Measurements from ENCODE around the gene CFAP46.

DNA sequence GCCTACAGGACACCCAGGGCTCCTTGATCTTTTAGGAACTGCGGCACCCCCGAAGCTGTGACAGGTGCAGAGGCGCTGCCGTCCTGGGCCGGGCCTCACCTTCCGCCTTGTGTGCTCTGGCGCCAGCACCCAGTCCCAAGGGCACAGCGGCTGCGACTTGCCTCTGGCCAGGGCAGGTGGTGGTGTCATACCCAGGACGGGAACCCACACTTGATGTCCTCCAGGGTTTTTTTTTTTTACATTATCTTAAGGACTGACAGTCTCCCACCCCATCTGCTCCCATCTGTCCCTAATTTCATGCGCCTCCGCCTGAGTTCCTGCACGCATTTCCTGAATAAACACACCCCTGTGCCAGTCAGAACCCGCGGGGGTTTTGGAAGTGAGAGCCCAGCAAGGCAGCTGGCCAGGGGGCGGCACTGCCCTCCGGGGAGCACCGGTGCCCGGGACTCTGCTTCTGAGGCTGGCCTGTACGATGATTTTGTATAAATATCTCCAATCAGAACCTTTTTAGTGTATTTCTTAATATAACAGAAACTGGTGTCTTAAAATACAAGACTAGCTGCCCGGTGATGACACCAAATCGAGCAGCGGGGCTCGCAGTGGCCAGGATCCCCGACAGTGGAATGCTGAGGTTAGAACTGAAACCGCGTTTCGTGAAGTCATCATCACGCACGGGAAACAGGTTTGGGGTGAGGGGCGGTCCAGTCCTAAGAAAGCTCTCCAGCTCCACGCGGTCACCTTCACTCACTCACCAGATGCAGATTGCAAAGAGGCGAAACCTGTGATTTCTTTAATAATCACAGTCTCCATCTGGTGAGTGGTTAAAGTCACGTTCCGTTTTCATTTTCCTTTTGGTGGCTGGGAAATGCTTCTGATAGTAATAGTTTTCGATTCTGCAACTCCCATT is 19.9 kb downstream of the BNIP3 start:
- PRO-cap: no peak

DNA sequence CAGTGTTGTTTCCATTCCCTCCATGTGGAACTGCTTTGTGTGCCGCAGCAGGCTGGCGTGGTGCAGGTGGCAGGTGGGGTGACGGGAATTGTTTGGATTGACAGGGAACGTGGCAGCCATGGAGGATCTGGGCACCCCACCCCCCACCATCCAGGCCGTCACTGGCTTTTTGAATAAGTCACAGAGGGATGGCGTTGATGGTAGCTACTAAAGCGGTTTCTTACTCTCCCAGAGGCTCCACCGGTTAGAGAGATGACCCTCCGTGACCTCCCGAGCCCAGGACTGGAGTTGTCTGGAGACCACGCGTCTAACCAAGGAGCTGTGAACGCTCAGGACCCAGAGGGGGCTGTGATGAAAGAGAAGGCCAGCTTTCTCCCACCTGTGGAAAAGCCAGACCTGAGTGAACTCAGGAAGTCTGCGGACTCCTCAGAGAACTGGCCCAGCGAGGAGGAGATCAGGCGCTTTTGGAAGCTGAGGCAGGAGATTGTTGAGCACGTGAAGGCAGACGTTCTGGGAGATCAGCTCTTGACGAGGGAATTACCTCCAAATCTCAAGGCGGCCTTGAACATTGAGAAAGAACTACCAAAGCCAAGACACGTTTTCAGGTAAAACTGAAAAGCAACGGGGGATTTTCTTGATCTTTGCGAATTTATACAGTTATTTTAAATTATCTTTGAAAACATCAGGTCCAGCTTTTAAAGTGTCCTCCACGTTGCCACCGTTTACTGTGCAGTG is 15.9 kb downstream of the LRRC27 start:
- PRO-cap: no peak

DNA sequence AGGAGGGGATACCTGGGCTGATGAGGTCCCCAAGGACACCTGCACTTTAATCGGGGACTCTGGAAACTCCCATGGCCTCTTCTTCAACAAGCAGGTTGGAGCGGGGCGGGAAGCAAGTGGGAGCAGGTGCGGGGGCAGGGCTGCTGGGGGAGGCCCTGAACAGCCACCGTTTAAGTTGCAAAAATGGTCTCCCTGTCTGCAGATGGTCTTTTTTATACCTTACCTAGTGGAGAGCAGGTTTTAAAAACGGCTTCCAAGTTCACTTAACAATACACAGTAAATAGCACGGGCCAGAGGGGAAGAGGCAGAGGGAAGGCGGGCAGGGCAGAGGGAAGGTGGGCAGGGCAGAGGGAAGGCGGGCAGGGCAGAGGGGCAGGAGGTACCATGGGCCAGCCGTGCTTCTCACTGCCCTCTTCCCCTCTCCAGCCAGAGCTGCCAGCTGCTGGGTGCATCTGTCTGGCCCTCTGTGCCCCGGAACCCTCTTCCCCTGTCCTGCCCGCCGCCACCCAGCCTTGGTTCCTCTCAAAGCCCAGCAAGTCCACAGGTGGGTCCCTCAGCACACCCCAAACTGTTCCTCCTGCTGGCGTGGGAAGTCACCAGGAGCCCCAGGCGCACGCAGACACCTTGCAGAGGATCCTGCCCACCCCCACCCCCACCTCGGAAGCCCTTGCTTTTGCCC is 2.2 kb upstream of the PWWP2B start:
- PRO-cap: no peak

DNA sequence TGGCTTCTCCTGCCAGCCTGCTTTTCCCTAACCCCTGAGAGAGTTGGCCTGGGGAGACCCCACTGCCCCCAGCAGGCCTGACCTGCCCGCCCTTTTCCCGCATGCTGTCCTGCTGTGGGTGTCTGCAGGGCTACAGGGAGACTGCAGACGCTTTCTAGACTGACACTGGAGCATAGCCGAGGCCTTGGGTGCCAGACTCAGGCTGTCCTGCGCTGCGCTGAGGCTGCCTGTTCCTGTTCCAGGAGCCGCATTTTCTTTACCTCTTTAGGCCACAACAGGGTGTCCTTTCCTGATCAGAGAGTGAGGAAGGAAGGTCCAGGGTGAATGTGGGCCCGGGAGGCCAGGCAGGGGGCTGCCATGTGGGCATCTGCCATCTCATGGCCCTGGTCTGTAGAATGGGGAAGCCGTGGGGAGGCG is 3.6 kb downstream of the PWWP2B start:
- PRO-cap: no peak

GRCh38 chr10:132419557-132420190 is 22.7 kb downstream of the PWWP2B start:
- PRO-cap: no peak

DNA sequence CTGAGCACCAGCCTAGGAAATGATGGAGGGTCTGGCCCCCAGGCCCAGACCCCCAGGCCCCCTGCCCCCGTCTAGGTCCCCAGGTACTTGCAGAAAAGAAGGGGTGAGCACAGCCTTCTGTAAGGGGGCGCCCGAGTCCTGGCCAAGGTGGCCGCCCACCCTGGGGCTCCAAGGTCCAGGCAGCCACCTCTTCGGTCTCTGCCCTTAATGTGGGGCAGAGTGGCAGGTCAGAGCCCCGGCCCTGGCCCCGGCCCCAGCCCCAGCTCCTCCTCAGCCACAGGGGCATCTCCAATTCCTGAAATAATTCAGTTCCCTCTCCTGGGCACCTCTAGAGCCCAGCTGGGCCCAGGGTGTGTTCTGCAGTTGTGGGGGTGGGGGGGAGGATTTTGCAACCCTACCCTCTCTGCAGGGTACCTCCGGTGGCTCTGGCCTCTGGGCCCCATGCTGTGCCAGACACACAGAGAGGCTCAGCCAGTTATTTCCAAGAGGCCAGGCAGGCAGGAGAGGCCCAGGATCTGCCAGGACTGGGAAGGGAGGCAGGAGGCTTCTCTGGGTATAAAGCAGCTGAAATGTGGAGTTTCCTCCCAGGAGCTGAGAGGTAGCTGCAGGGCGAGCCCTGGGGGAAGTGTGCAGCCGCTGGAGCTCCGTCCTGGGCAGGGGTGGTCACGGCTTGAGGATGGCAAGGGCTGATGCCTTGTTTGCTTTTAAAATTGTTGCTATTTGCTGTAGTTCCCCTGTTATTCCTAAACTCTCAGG is 47.9 kb downstream of the PWWP2B start:
- PRO-cap: no peak

- PRO-cap: no peak
Measured at GRCh38 chr10:132452904-132453546, 56.0 kb downstream of the PWWP2B start.

- PRO-cap: no peak
Measured at GRCh38 chr10:132458853-132459439, 61.9 kb downstream of the PWWP2B start.

- PRO-cap: no peak
Measured at GRCh38 chr10:132465111-132465667, 68.2 kb downstream of the PWWP2B start.

GRCh38 chr10:132467637-132468507 is 69.7 kb upstream of the INPP5A start:
- PRO-cap: no peak

DNA sequence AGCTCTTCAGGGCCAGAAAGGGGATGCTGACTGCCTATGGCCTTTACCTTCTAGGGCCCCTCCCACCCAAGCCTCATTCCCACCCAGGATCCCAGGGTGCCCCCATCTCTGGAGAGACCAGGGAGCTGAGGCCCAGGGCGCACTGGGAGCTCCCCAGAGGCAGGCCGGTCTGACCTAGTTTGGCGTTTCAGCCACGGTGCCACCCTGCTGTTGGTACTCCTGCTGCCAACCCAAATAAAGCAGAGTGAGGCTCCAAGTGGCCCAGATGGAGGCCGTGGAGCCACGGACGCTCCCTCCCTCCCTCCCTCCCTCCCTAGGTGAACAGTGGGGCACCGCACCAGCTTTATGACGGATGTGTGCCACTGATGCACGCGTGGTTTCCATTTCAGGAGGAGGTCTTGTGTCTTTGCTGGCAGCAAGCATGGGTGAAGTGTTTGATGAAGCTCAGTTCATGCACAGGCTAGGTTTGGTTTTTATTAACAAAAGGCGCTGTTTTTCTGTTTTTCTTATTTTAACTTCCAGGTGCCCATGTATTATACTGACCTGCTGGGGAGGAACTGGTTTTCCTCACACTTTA is 1.9 kb downstream of the INPP5A start:
- PRO-cap: unidirectional peak, minus-strand start at position 171 of the sequence

DNA sequence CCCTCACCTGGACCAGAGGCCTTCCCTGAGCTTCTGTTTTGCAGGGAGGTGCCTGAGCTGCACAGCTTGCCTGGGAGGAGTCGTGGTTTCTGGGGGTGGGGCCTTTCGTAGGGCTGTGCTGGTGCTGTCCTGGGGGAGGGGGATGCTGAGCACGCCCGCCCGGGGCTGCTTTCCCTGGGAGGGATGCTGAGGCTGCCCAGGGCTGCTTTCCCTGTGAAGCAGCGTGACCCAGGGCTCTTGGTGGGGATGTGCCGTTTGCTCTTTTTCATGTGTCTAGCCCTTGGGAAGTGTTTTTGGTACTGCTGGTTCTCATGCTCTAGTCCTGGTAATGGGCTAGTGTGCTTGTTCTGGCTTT is 34.7 kb downstream of the INPP5A start:
- PRO-cap: no peak

DNA sequence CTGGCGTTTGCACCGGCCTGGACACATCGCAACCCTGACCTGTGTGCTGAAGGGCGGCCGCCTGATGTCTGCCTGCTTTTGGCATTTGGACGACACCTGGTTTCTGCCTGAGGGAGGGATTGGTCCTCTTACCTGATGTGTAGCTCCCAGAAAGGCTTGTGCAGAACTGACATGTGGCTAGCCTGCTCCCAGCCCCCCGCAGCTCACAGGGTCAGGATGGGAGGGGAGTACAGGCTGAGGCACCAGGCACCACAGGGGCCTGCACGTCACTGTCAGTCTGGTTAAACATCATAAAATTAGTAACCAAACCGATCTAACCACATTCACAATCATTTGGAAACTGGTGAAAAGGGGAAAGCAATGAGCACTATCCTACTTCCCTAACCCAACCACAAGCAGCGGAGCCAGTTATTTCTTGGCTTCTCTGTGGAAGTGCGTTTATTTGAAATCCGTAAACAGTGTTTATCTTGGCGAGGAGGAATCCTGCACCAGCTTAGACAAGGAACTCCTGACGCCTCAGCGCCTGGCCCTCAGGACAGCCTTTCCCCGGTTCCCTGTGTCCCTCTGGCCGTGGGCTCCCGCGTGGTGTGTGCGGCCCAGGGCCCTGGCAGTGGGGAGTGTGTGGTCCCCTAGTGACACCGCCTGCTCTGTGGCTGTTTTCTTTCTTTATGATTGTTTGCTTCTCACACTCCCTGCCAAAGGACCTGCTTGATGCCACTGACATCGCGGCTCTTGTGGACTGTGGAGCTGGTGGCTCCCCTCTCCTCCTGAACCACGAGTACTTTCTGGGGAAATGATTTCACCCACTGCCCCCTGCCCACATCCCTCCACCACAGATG is 37.8 kb downstream of the INPP5A start:
- PRO-cap: no peak

DNA sequence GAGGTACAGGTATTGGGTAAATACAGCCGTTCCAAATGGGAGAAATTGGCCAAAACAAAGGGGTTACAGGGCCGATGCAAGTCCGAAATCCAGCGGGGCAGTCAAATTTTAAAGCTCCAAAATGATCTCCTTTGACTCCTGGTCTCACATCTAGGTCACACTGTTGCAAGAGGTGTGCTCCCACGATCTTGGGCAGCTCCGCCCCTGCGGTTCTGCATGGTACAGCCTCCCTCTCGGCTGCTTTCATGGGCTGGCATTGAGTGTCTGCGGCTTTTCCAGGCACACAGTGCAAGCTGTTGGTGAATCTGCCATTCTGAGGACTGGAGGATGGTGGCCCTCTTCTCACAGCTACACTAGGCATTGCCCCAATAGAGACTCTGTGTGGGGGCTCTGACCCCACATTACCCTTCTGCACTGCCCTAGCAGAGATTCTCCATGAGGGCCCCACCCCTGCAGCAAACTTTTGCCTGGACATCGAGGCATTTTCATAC is 61.7 kb downstream of the INPP5A start:
- PRO-cap: no peak

DNA sequence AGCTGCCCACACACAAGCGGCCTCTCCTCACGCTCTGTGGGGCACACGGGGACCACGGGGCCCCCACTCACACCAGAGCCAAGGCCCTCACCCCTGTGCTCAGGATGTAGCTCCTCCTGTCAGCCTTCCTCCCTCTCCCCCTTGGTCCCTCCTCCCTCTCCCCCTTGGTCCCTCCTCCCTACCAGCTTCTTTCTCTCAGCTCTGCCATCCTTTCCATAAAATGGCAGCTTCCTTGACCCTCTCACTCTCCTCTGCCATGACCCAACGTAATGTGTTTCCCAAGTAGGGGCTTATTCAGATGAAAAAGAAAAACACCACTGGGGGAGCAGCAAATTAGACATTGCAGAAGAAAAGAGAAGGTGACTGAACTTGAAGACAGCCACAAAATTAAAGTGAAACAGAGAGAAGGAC is 114.3 kb downstream of the INPP5A start:
- PRO-cap: no peak

DNA sequence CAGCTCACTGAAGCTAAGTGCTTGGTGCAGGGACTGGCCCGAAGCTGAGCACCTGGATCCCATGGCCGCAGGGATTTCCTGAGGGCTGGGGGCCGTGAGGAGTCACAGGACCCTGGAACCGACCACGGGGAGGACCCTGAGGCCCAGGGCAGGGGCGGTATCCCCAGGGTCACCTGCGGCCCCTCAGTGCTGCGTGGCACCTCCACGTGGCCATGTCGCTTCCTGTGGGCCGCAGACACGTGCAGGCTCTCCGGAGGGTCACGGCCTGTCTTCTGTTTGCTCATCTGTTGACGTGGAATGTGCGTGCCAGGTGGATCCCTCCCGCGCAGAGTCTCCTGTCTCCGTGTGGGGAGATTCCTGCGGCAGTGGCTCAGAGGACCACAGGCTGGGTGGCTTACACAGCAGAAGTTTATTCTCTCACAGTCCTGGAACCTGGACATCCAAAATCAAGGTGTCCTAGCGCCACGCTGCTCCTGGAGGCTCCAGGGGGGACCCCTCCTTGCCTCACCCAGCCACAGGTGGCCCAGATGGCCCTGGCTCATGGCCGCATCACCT is 53.3 kb downstream of the NKX6-2 start:
- PRO-cap: no peak

GRCh38 chr10:132743608-132744059 is 42.3 kb downstream of the NKX6-2 start:
- PRO-cap: unidirectional peak, plus-strand start at chr10:132743782

GRCh38 chr10:132942008-132943165 is at the start of gene CFAP46:
Gene CFAP46 (minus strand): TSS chr10:132942570.
- PRO-cap: bidirectional peak, plus-strand start at chr10:132942605, minus-strand start at chr10:132942560

- PRO-cap: bidirectional peak, plus-strand start at chr10:133013637, minus-strand start at chr10:133013525
Measured at GRCh38 chr10:133013457-133014075, 71.2 kb upstream of the CFAP46 start.

- PRO-cap: unidirectional peak, plus-strand start at chr10:133167590
Measured at GRCh38 chr10:133167313-133167996, 7.4 kb downstream of the KNDC1 start.